Measurements from ENCODE around the gene KHSRP.

DNA sequence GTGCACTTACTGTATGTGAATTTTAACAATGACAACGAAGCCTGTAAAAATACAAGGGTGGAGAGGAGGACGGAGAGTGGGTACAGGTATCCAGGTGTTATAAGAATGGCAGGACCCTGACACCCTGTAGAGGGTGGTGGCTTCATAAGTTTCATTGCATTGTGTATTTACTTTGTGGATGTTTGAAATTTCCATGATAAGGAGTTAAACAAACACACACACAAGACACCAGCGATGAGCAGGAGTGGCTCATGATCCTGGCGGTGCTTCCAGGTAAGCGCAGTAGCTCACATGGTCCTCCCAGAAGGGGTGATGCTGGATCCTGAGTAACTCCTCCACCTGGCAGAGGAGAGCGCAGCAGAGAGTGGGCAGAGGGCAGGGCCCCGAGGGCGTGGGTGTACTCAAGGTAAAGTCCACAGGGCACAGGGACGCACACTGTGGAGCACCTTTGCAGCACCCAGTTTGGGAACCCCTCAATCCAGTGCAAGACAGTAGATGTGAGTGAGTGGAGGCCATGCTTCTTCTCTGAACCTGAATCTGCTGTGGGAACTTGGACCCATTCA, 54.1 kb downstream of the RFX2 start:
- PRO-cap: no peak
- RAMPAGE, long total RNA, 2 experiments: no peak in any of the 2 experiments

DNA sequence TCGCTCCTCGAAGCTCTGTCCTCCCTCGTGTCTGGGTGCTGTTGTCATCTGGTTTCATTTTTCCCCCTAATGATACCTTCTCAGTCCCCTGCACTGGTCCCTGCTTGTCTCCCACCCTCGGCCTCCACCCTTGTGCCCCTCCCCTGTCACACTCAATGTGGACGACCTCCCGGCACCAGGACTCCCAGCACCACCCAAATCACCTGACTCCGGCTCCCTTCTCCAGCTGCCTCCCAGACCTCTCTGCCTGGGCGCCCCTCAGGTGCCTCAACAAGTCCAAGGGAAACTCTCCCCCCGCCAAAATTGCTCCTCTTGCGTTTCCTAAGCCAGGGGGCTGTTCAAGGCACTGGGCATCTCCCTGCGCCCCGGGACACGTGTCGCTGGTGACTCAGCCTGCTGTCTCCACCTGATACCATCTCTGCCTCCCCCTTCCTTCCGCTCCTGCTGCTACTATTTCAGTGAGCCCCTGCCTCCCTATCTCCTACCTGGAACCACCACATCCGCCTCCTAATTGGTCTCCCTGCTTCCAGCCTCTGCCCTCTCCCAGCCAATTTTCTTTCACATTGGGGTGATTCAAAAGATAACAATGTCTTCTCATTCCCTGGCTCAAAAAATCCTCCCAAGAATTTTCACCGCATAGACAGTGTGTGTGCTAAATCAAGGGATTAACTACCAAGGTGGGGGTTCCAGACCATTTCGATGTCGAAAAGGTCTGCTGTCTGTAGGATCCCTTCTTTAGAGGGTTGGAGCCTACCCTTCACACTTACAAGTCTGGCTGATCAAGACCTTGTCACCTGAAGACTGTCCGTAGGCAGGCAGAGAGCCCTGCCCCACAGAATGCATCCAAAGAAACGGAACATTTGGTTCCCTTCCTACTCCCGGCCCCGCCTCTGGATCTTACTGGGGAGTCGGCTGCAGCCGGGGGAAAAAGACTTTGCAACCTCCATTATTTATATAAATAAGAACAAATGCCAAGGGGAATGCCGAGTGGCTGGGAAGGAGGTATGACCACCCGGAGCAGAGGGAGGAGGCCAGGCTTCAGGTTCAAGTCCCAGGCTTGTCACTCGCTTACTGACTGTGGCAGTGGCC, 49.3 kb downstream of the RFX2 start:
- PRO-cap: bidirectional peak, plus-strand start at position 895 of the sequence, minus-strand start at position 839 of the sequence
- RAMPAGE, long total RNA, 2 experiments: start-site peak on the minus strand in 1 of 2 experiments, centred at position 848 of the sequence, 6 reads per replicate

DNA sequence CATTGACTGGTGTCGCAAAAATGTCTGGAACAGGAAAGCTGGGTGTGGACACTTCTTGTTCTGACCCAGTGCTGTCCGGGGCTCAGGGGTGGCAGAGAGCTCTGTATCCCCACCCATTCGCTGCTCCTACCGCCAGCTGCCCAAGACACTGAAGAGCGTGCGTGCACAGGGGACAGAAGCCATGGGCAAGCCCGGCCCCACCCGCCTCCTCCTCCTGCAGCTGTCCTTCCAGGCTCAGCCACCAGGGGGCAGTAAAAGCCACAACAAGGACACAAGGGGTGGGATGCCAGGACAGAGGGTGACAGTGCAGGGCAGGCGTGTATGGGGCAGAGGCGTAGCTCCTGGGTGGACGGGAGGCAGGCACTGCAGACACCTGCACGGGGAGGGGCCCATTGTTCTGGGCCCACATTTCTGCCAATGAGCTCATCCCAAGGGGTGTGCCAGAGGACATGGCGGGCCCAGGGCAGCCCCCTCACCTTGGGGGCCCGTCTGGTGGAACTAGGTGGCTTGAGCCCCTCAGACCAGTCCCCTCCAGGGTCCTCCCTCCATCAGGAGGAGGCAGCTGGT, 61.3 kb downstream of the MLLT1 start:
- PRO-cap: no peak
- RAMPAGE, long total RNA, 2 experiments: no peak in any of the 2 experiments

GRCh38 chr19:6239181-6239746, 40.5 kb downstream of the MLLT1 start:
- PRO-cap: unidirectional peak, minus-strand start at chr19:6239480
- RAMPAGE, long total RNA, 2 experiments: no peak in any of the 2 experiments

- PRO-cap: no peak
- RAMPAGE, long total RNA, 2 experiments: no peak in any of the 2 experiments
Observed at GRCh38 chr19:6376149-6376443, 363 bp upstream of the PSPN start.

DNA sequence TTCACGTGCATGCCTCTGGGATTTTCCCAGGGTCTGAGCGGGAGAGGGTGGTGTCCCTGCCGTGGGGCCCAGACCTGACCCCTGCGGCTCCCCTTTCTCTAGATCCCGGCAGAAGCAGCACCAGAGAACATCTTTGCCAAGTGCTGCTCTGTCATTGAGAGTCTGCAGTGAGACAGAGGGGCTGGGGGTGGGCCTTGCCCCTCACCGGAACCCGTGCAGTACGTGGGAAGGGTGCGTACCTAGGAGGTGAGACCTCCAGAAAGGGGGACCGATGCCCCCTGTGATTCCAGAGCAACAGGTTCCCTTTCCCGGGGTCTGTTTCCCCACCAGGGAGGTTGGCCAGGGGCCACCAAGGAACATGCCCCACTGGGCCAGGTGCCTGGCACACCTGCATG, 12.4 kb downstream of the KHSRP start:
- PRO-cap: no peak
- RAMPAGE, long total RNA, 2 experiments: no peak in any of the 2 experiments

DNA sequence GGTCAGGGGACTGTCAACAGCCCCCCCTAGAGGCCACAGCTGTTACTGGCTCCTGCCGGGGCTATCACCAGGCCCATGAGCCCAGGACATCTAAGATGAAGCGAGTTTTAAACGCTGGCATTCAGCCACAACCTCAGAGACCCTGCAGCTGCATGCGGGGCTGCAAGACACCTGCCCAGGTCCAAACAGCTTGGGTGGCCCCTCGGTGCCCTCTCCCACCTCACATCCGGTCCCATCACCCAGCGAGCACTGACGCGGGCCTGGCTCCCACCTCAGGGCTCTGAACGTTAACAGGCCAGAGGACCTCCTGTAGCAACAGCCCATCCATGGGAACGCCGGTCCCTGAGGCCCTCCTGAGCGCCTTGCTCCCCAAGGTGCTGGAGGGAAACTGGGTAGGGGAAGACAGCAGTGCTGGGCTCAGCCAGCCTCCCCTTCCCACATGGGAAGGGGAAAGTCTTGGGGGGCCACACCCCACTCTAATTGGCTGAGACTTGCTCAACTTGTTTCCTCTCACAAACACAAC, 12.0 kb downstream of the KHSRP start:
- PRO-cap: no peak
- RAMPAGE, long total RNA, 2 experiments: no peak in any of the 2 experiments

DNA sequence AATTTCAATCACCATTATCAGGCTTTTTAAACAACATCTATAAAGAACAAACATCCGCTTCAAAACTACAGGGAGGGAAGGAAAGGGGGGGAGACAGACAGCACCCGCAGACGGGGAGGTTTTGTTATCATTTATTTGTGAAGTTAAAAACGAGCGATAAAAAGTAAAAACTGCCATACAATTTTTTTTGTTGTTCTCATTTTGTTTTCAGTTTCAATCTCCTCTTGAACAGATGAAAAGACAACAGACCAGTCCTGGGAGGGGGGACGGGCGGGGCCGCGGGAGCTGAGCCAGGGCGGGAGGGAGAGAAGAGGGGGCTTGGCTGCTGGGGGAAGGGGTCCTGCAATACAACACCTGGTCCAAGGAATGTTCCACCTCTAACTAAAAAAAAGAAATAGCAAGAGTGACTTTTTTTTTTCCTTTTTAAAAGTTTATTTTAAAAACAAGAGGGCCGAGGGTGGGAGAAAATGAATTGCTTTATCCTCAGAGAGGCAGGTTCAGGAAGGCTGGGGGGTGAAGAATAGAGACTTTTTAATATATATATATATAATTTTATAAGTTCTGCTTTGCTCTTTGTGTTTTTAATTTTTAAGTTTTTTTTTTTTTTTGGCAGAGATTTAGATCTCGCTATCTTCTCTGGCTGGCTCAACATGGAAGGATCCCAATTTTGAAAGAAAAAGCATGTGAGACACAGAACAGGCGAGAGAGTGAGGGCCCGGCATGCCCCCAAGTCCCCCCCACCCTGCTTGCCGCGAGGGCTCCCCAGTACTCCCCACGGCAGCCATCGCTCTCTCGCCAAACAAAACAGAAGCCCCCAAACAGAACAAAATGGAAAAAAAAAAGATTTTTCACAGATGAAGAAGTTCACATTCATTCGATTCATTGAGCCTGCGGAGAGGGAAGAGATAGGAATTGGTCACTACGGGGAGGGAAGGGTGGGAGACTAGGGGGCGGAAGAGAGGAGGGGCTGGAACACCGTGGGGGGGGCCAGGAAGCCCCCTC, 11.1 kb downstream of the KHSRP start:
- PRO-cap: no peak
- RAMPAGE, long total RNA, 2 experiments: no peak in any of the 2 experiments

DNA sequence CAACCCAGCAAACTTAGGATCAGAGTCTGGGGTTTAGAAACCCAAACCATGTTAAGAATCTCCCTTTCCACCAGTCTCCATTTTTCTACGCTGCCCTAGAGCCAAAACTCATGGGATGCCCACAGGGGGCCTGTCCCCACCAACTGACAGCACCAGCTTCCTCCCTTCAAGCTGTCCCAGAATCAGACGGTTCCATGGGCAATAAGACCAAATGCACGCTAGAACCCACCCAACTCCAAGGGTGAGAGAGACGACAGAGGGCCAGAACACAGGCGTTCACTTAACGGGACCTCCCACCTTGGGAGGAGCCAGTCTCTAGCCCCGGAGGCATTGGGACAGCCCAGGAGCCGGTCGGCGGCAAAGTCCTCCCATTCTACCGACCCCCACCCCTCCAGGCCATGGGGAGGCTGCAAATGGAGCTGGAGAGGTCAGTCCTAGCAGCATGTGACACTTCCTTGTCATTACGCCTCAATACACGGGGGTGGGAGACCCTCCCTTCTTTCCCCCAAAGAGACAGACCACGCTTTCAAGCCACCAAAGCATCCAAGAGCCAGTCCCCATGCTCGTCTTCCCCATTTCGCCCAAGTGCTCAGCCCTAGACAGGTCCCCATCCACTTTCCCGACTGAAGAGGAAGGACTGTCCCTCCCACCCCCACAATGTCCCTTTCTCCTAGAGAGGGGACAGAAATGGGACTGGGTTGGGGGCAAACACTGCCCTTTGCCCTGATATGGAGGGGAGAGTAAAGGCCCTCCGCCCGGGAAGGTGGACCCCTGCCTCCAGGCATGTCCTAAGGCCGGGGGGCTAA, 1.0 kb downstream of the KHSRP start:
- PRO-cap: no peak
- RAMPAGE, long total RNA, 2 experiments: no peak in any of the 2 experiments

DNA sequence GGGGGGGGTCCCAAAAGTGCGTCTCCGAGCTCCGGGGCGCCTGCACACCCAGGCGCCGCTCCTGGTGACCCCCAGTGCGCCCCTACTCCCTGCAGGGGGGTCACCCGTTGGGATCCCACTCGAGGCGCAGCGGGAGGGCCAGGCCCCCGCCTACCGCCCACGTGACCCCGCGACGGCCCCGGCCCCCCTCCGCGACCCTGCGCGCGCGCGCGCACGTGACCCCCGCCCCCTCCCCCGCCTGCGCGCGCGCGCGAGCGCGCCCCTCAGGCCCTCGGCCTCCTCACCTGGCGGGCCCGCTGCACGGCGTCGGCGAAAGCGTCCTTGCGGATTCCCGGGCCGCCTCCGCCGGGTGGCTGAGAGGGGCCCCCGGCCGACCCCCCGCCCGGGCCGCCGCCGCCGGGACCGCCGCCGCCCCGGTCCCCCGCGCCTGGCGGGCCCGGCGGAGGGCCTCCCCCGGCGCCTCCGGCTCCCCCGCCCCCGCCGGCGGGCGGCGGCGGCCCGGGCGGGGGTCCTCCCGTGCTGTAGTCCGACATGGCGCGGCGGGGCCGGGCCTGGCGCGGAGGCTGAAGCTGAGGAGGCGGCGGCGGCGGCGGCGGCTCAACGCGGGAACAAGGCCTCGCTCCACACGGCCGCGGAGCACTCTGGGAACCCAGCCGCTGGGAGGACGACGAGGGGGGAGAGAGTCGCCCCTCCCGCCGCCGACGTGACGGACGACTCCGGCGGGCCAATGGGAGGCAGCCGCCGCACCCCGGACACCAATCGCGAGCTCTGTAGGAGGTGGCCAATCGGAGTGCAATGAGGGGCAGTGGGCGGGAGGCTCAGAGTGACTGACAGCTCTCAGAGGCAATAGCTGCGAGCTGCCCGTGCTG, at the start of gene KHSRP:
Gene KHSRP (minus strand): TSS at position 643 of the 869 bp plus-strand sequence.
- PRO-cap: unidirectional peak, minus-strand start at position 643 of the sequence
- RAMPAGE, long total RNA, 2 experiments: no peak in any of the 2 experiments

DNA sequence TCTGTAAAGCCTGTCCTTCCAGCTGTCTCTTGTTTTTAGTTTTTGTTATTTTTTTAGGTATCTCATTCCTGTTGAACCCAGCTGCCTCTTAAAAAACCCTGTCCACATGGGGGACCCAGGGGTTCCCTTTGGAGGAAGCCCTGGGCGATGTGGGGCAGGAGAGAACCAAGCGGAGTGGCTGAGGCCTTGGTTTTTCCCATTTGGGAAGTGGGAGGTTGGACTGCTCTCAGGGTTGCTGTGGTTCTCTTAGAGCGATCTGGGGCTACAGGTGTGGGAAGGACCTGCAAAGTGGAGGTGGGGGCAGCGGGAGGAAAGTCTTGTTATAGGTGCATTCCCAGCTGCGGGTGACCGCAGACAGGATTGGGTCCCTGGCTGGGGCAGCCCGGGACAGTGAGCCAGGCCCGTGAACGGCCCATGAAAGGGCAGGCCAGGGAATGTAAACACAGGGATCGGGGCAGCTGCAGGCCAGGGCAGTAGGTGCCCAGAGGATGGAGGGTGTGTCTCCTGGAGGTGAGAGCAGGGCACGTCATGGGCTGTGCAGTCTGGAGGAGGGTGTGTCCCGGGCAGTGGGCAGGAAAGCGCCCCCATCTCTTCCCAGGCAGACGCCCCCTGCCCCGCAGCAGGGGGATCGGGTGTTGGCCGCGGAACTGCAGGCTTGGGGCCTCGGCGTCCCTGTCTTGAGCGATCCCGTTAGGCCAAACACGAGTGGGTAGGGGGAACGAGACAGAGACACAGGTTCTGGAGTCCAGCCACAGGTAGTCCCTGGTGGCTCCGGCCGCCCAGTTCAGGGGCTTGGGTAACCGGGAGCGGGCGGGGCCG, 761 bp downstream of the SLC25A23 start:
- PRO-cap: no peak
- RAMPAGE, long total RNA, 2 experiments: no peak in any of the 2 experiments

DNA sequence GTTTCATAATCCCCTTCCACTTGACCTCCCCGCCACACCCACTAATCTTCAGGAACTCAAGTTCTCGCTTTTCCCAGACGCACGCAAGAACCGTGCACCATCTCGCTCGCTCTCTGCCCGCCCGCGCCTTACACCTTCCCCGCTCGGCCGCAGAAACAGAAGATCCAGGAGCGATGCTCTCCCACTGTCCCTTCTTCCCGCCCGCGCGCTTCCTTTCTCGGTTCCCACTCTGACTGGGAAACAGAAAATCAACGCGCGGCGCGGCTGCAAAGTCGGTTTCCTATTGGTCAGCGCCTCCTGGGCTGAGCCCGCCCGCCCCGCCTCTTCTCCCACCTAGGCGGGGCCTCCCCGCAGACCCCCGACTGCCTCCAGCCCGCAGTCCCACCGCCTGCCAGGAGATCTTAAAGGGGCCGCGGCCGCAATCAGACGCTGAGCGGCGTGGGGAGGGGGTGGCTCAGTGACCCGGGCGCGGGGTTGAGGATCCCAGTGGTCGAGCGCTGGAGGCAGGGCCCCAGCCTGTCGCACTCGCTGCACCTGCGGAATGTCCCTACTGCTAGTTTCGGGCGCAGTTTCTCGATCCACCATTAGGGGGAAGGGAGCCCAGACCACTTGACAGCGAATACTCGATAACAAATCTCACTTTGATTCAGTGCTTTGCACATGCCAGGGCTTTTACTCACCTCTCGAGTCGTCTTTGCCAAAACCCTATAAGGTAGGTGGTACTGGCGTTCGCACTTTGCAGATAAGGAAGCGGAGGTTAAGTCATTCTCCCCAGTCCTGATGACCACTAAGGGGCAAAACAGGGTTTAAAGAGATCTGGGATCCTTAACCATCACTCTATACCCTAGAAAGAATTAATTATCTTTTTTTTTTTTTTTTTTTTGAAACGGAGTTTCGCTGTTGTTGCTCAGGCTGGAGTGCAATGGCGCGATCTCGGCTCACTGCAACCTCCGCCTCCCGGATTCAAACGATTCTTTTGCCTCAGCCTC, 767 bp upstream of the SLC25A23 start:
- PRO-cap: bidirectional peak, plus-strand start at position 332 of the sequence, minus-strand start at position 157 of the sequence; bidirectional peak, plus-strand start at position 584 of the sequence, minus-strand start at position 543 of the sequence
- RAMPAGE, long total RNA, 2 experiments: no peak in any of the 2 experiments

GRCh38 chr19:6469001-6470169, 5.3 kb downstream of the CRB3 start:
- PRO-cap: no peak
- RAMPAGE, long total RNA, 2 experiments: no peak in any of the 2 experiments

- PRO-cap: no peak
- RAMPAGE, long total RNA, 2 experiments: no peak in any of the 2 experiments
Observed at GRCh38 chr19:6663462-6663925, 6.5 kb downstream of the TNFSF14 start.

GRCh38 chr19:6678906-6679808, 9.2 kb upstream of the TNFSF14 start:
- PRO-cap: no peak
- RAMPAGE, long total RNA, 2 experiments: no peak in any of the 2 experiments

DNA sequence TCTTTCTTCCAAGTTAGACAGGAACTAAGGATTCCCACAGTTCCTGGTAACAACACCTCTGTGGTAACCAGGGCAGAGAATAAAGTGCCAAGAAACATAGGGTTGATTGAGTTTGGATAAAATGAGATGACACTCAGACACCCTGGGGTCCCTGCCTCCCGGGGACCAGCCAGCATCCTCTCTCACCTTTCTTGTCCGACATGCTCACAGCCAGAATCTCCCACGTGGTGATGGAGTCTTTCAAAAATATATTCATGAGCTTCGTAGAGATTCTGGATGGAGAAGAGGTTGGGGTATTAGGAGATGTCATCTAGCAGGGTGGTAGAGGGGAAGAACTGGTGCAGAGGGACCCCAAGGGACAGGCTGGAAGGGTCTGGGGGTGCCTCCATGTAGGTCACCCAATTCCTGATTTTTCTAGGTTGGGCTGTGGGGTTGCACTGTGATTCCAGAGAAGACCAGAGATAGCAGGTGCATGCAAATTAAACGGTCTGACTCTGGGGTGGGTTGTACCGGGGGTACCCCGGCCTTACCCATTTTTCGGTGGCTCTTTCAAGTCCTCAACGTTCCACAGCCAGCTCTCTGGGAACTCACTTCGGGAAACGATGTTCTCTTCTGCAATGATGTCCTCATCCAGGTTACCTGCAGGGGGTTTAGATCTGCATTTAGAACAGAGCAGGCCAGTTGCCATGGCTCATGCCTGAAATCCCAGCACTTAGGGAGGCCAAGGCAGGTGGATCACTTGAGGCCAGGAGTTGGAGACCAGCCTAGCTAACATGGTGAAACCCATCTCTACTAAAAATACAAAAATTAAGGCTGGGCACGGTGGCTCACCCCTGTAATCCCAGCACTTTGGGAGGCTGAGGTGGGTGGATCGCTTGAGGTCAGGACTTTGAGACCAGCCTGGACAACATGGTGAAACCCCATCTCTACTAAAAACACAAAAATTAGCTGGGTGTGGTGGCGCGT, 18.2 kb downstream of the C3 start:
- PRO-cap: no peak
- RAMPAGE, long total RNA, 2 experiments: no peak in any of the 2 experiments

GRCh38 chr19:6706793-6707337, 13.6 kb downstream of the C3 start:
- PRO-cap: no peak
- RAMPAGE, long total RNA, 2 experiments: no peak in any of the 2 experiments

GRCh38 chr19:6713039-6713764, 7.2 kb downstream of the C3 start:
- PRO-cap: no peak
- RAMPAGE, long total RNA, 2 experiments: start-site peak on the minus strand in 1 of 2 experiments, at chr19:6713189-6713314 at its widest, 97 to 120 reads per replicate

DNA sequence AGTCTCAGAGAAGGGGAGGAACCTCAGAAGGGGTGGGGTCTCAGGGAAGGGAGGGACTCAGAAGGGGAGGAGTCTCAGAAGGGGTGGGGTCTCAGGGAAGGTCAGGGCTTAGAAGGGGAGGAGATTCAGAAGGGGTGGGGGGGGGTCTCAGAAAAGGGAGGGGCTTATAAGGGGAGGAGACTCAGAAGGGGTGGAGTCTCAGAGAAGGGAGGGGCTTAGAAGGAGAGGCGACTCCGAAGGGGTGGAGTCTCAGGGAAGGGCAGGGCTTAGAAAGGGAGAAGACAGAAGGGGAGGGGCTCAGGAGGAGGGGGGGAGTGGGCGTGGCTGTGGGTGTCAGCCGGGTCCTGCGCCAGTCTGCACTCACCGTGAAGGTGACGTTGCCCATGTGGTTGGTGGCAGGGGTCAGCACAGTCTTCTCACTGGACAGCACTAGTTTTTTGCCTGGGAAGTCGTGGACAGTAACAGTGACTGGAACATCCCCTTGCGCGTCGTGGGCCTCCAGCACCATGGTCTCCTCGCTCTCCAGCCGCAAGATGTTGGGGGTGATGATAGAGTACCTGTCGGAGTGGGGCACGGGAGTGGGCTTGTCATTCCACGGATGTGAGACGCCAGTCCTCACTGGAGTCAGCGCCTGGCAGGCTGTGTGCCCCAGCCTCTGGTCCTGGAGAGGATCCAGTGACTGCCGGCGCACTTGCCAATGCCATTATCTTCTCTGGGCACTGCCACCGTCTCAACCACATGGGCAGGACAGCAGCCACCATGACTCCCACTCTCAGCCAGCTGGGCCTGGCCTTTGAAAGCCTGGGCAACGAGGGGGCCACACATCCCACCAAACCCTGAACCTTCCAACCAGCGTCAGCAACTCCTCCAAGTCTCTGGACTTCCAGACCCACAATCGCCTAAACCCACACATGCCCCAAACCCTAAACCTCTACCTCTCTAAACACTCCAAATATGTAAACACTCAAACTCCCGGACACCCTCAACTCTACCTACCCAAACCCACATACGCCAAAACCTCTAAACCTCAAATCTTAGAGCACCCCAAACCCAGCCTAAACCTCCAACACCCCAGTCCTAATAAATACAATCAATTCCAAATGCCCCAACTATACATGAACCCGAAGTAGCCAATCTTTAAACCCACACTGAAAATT, 1.2 kb downstream of the C3 start:
- PRO-cap: no peak
- RAMPAGE, long total RNA, 2 experiments: start-site peak on the minus strand in 2 of 2 experiments, centred at positions 445 to 517 of the sequence, 61 to 340 reads per replicate

DNA sequence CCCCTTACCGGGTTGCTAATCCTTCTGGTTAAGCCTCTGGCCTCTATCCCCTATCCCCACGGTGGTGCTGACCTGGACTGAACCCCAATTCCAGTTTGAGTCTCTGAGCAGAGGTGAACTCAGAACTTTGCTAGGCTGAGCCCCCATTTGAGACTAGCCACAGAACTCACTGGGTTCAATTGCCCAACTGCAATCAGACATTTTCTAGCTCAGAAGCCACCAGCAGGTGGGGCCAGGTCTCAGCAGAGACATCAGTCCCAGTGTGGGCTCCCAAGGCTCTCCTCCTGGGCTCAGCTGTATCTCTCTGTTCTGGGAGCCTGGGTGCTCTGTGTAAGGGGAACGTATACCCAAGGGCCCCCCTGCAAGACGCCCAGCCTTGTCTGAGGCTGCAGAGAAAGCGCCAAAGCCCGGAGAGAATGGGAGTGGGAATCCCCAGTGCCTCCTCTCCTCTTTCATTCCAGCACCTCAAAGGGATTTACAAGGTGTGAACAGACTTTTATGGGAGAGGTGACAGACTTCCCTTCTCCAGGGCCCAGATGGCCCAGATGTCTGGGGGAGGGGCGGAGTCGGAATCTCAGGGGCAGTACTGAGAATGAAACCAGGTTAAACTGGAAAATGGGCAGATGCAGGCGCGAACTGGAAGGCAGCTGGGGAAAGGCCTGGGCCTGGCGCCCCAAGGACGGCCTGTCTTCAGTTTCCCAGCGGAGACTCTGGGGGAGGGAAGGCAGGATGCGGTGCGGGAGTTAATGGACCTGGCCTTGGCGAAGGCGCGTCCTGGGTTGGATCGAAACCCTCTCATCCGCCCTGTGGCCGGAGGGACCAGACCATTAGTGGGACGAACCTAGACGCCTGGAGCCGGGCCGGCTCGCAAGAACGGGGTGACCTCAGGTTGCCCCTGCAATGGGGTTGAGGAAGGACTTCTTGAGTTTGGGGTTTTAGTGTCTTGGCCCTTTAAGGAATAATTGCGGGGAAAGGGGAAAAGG, 778 bp upstream of the TRIP10 start:
- PRO-cap: no peak
- RAMPAGE, long total RNA, 2 experiments: no peak in any of the 2 experiments